Cardiac septum (tissue), 1 donor: Measurements from ENCODE around the genes LRP4 and CELF1.

DNA sequence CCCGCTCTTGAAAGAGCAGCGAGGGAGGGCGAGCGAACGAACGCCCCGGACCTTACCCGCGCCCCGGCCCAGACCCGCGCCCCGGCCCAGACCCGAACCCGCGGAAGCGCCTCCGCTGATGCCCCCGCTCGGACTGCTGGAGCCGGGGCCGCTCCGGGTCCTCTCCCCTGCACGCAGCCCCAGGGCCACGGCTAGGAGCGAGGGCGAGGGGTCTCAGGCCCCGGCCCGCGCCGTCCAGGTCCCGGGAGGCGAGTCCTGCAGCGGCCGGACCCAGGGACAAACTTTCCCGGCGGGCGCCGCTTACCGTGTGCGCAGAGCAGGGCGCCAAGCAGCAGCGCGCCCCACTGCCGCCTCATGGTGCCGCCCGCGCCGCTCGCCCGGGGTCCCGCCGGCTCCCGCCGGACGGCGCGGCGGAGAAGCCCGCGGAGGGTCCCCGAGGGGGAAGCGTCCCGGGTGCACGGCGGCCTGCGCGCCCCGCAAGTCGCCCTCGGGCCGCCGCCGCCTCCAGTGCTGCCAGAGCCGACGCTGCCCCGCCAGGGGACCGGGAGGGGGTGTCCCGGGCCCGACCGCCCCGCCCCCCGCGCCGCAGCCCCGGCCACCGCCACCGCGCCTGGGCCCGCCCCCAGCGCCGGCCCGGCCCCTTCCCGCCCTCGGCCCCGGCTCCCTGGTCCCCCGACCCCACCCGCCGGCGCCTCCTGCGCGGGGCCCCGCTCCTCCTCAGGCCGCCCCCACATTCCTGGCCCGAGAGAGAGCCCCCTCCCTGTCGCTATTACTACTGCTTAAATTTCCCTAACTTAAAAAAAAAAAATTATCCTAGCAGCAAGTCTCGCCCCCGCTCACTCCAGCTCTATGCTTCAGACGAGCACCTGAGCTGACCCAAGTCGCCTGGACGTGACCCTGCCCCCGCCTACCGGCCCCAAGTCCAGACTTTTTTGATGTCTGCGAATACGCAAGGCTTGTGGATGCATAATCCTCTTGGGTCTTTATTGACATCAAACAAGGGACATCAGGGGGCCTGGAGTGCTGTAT is at the start of gene LRP4:
Gene LRP4 (minus strand): TSS at position 527 of the 1,029 bp plus-strand sequence.
- PRO-cap = unidirectional peak, minus-strand start at position 285 of the sequence; bidirectional peak, plus-strand start at position 650 of the sequence, minus-strand start at position 509 of the sequence

DNA sequence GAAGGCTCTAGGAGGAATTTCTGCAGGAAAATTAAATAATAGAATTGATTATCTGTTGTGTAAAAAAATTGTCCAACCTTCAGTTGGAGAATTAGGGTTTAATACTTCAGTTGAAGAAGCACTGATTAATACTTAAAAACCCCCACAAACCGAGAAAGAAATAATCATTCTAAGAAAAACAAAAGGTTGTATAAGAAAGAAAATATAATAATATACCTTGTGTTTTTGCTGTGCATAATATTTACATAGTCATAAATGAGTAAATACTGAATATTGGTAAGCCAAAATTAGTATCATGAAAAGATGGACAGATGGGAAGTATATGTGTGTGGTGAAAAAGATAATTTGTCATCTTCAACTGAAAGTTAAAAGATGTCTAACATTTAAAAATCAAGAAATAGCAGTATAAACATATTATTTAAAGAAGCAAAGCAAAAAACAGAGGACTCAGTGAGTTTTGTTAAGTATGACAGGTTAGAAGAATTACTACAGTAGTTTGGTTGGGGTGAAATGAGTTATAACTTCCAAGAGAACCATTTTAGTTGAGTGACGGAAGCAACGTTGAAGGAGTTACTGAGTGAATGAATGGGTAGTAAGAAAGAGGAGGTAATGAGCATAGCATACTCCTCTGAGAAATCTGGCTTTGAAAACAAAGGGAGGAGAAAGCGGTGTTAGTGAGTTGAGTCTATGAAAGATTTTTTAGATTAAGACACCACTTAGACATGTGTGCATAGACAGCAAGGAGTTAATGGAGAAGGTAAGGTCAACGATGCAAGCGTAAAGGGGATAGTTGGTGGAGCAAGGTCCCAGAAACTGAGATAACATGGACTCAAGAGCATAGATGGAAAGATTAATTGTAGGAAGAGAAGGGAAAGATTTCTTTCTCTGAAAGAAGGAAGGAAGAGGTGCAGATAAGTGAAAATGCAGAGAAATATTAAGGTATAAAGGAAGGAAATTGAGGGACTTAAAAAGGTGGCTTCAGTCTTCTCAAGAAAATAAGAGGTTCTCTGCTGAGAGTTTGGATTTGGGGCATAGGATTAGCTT is 98.6 kb downstream of the ARFGAP2 start:
- PRO-cap = no peak

DNA sequence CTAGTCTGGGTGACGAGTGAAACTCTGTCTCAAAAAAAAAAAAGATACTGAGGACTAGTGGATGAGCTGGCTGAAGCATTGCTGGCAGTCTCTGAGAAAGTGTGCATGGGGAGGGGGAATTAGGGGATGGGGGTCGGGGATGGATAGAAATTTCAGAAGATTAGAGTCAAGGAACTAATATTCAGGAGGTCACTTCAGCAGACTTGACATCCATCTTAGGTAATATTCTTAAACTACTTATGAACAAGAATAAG is 90.9 kb downstream of the ARFGAP2 start:
- PRO-cap = no peak

GRCh38 chr11:47155130-47155654 is 21.5 kb downstream of the ARFGAP2 start:
- PRO-cap = no peak

GRCh38 chr11:47160729-47161698 is 15.7 kb downstream of the ARFGAP2 start:
- PRO-cap = no peak

DNA sequence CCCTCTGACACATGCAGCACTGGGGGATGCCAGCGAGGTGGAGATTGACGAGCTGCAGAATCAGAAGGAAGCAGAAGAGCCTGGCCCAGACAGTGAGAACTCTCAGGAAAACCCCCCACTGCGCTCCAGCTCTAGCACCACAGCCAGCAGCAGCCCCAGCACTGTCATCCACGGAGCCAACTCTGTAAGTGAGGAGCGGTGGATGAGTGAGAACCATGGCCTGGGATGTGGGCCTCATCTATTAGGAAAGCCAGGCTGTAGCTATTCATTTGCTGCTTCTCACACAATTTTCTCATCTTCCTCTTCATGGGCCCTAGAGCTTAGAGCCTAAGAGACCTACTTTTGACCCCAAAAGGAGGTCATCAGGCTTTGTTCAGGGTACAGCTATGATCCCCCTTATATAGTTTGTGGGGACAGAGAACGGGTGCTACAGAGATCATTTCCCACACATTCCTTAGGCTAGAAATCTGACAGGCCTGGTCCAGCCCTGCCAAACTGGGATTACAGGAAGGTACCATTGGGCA is 26.6 kb downstream of the NR1H3 start:
- PRO-cap = no peak

DNA sequence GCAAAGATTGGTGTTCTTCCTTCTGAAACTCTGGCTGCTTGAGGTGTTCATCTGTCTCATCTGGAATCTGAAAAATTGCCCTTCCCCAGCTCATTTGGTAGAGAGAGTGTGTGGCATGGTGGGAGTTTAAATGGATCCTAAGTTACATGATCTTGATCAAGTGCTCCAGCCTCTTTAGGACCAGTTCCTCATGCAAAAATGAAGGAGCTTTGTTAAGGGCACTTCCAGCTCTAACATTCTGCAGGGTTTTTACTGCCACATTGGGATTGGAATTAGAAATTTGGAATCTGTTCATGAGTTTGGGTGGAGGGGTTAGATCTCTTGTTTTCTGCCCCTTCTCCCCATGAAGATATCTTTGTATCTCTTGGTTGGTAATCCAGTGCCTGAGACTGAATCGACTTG is 34.3 kb downstream of the NR1H3 start:
- PRO-cap = no peak

- PRO-cap = no peak
These were observed 25.8 kb downstream of the MYBPC3 start for GRCh38 chr11:47326336-47327386.

DNA sequence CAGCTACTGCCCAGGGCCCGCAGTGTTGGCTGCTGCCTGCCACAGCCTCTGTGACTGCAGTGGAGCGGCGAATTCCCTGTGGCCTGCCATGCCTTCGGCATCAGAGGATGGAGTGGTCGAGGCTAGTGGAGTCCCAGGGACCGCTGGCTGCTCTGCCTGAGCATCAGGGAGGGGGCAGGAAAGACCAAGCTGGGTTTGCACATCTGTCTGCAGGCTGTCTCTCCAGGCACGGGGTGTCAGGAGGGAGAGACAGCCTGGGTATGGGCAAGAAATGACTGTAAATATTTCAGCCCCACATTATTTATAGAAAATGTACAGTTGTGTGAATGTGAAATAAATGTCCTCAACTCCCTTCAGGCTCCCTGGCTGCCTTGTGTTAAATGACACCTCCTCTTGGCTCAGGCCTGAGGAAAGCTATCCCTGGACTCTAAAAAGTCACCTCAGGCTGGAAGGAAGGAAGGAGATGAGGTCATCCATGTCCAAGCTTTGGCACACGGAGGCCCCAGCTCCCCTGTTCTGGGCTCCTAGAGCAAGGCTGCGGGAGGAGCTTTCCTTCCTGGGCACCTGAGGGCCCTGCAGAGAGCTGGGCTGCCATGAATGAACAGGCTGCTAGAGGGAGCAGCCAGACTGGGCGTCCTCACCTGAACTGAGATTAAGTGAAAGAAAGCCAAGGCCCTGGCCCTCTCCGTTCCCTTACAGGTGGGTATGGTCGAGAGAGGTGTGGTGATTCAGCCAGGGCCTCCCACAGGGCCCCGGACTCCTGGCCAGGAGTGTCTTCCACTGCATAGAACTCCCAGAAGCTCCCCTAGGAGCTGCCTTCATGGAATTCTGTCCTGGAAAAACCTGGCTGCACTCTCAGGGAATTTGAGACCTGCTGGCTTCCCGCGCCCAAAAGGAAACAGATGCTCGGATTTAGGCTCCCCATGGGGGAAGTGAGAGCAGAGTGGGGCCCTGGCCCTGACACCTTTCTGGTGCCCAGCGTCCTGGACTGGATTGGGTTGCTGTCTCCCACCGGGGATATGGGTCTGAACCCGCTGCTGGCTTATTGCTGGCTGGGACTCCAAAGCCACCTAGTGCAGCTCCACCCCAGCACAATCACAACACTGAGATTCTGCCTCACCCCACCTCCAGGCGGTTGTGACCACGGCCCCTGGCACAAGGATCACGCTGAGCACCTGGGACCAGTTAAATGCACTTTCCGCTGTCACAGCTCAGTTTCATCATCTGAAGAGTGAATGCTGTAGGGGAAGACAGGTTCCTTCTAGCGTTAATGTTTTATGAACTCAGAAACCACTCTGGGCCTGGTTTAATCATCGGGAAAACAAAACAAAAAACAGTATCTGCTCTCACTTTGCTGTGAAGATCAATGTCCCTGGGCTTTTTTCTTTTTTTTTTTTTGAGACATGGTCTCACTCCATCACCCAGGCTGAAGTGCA is 22.3 kb downstream of the MYBPC3 start:
- PRO-cap = unidirectional peak, minus-strand start at position 649 of the sequence

GRCh38 chr11:47342254-47342831 is 10.2 kb downstream of the MYBPC3 start:
- PRO-cap = unidirectional peak, minus-strand start at chr11:47342656

- PRO-cap = no peak
These were observed 4.8 kb upstream of the MYBPC3 start for GRCh38 chr11:47357260-47357805.

DNA sequence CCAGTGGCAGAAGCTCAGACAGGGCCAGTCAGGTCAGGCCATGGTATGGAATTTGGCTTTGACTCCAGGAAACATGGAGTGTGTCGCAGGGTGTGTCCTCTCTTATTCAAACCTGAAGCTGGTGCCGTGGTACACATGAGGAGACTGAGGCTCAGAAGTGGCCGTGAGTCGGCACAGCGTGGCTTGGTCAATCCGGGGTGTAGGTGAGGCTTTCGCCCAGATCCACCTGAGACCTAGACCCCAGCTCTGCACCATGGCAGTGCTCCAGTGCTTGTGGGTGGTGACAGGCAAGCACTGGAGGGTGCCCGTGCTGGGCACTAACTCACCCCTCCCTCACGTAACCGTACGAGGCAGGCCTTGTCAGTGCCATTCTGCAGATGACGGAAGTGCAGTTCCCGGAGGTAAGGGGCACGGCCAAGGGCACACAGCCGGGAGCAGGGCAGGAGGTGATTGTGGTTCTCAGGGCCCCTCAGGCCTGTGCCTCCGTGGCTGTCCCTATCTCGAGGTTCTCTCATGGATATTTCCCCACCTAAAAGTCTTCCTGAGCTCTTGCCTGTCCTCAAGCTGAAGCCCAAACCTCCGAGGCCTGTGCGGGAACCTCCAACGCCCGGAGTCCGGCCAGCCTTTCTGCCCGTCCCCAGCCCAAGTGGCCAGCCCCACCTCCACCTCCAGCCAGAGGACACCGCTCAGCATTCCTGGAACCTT is 10.7 kb upstream of the SPI1 start:
- PRO-cap = no peak

GRCh38 chr11:47391653-47392346 is 13.5 kb upstream of the SPI1 start:
- PRO-cap = no peak

- PRO-cap = bidirectional peak, plus-strand start at chr11:47394942, minus-strand start at chr11:47394854
These were observed 13.5 kb upstream of the SLC39A13 start for GRCh38 chr11:47394691-47395534.

- PRO-cap = no peak
These were observed 6.9 kb downstream of the SLC39A13 start for GRCh38 chr11:47415021-47415957.

DNA sequence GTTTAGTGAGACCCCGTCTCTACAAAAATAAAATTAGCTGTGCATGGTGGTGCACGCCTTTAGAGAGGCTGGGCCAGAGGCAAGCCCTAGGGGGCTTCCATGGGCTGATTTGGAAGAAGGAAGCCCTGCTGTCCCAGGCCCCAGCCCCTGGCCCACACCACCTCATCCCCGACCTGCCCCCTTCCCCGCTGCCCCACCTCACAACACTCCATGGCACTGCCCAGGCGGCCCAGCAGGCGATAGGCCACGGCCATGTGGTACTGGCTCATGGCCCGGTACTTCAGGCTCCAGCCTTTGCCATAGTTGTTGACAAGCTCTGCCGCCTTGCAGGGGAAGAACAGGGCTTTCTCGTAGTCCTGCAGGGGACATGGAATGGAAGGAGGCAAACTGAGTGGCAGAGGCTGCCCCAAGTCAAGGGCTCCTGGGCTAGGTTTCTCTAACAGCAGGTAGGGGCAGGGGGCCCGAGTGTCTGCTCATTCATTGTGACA is 6.4 kb downstream of the RAPSN start:
- PRO-cap = no peak

GRCh38 chr11:47469223-47470187 is 20.6 kb upstream of the RAPSN start:
- PRO-cap = no peak

DNA sequence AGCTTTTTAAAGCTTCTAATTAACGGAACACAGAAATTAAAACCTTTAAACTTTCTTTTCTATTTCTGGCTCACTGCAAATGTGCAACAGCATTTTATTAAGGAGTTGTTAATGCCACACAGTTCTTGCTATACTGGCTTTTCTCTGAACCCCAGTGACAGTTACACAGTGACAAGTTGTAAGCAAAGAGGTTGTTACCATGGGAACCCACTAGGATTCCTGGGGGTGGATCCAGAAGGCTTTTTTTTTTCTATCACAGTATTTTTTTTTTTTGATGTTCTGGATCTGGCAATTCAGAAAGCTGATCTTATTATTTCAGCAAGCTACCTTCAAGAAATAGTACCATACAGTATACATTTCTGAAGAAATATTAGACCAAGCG is 20.1 kb downstream of the CELF1 start:
- PRO-cap = no peak

- PRO-cap = unidirectional peak, minus-strand start at chr11:47552903; bidirectional peak, plus-strand start at chr11:47553356, minus-strand start at chr11:47553140
These were observed at the start of gene CELF1 for GRCh38 chr11:47552608-47553493. CELF1 (minus strand) TSS chr11:47553132.

DNA sequence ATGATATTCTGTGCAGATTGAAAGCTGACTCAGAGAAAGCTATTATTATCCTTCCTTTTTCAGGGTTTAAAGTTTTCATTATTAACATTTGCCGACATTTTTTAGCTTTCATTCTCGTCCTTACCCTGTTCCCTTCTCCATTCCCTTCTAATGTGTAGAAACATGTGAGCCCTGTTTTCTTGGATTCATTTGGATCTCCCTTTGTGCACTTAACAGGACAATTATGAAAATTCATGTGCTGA is 16.9 kb upstream of the NUP160 start:
- PRO-cap = unidirectional peak, plus-strand start at position 111 of the sequence